ENCODE measurements around the genes ZNF445, ZKSCAN7, ZNF197, ZNF501 and TMEM42.

GRCh38 chr3:42852410-42852869, 23.2 kb downstream of the CYP8B1 start:
- RRBS, result no CpG with 5 or more reads among the region's 2 CpGs

DNA sequence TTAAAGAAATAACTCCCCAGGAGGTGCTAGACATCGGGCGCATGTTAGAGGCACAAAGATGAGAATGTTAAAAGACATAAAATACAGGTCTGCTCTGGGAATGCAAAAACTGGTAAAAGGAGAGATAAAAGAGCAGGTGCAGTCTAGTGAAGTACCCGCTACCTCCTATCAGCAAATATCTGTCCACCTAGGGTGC, 307 bp upstream of the ZNF662 start:
- RRBS, result no CpG with 5 or more reads among the region's 3 CpGs

GRCh38 chr3:42982596-42982950, 3.5 kb downstream of the GASK1A start:
- RRBS, result no CpG with 5 or more reads among the region's 2 CpGs

GRCh38 chr3:43290292-43290641, 3.9 kb downstream of the SNRK start:
- RRBS, result no CpG with 5 or more reads among the region's 1 CpG

- RRBS, result no CpG with 5 or more reads among the region's 5 CpGs
Measured at GRCh38 chr3:43346880-43347499, 60.6 kb downstream of the SNRK start.

DNA sequence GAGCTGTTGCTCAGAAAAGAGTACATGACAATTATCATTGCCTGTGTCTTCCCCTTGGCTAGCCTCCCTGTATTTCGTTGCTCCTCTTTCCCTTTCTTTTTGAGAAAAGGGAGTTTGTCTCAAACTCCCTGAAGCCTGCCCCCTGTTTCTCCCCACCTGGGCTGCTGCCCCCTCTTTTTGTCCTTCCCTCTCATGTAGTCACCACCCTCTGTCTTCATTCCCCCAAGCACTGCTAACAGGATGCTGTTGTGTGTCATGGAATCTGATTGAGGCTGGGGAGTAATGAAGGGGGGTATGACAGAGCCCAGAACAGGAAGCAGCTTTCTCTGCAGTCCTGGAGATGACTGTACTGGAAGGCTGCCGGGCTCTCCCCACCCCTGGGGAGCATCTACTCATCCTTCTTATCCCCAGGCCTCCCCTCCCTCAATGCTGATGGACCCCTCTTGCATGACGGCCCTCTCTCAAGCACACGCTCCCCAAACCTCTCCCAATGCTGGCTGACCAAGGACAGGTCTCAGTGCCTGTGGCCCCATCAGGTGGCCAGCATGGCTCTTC, 181.6 kb downstream of the ABHD5 start:
- RRBS, result no CpG with 5 or more reads among the region's 4 CpGs

DNA sequence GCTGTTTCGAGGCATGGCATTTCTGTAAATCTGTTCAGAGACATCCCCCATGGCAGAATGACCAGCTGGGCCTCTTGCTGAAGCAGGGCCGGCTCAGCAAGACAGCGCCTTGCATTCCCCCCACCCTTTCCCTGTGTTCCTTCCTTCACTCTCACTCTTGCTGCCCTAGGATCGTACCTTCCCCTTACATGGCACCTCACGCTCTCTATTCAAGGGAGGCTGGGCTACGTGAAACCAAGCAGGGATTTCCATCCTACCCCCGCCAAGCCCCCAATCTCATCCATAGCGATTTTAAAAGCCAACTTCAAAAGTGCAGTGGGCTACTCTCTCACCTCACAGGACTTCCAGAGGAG, 192.5 kb downstream of the ABHD5 start:
- RRBS, result no CpG with 5 or more reads among the region's 8 CpGs

DNA sequence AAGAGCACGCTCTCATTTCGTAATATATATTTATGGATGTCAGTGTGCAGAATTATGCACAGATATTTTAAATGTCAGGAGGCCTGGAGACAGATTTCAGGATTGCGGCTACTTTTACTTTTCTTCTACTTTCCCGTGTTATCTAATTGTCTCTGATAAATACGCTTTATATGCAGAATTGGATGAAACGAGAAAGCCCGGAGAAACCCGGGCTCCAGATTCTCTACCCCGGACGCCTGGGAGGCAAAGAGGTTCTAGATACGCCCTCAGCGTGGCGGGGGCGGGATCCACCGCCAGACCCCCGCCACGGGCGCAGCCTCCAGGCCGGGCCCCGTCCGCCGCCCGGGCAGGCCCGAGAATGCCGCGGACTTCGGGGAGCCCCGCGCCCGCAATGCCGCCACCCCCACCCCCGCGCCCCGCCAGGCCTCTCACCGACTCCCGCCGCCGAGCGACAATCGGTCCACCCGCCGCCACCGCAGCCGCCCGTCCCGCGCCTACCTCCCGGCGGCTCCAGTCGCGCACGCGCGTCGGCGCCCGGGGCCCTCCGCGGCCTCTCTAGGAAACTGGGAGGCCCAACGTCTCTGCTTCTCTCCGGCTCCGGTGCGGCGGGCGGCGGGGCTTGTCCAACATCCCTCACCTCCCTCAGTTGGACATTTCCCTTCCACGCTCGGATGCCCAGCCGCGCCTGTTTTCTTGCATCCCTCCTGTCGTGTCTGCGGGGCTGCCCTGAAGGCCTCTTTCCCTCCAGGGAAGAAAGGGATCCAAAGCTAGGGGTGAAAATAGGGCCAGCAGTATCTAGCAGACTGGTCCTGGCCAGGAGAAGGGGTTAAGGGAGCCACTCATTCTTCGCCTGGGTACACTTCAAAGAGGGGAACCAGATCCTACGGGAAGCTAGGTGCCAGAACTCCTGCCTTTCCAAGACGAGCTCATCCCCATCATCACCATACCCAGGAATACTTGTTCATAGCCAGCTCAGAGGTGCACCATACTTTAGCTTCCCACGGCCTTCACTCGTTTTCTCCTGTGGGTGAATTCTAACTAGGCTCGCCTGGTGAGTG, at the start of gene ZNF445:
ZNF445 (minus strand) TSS at position 512 of the 1,058 bp plus-strand sequence.
- RRBS, result 2% methylated on average over 13 of the region's 78 CpGs

DNA sequence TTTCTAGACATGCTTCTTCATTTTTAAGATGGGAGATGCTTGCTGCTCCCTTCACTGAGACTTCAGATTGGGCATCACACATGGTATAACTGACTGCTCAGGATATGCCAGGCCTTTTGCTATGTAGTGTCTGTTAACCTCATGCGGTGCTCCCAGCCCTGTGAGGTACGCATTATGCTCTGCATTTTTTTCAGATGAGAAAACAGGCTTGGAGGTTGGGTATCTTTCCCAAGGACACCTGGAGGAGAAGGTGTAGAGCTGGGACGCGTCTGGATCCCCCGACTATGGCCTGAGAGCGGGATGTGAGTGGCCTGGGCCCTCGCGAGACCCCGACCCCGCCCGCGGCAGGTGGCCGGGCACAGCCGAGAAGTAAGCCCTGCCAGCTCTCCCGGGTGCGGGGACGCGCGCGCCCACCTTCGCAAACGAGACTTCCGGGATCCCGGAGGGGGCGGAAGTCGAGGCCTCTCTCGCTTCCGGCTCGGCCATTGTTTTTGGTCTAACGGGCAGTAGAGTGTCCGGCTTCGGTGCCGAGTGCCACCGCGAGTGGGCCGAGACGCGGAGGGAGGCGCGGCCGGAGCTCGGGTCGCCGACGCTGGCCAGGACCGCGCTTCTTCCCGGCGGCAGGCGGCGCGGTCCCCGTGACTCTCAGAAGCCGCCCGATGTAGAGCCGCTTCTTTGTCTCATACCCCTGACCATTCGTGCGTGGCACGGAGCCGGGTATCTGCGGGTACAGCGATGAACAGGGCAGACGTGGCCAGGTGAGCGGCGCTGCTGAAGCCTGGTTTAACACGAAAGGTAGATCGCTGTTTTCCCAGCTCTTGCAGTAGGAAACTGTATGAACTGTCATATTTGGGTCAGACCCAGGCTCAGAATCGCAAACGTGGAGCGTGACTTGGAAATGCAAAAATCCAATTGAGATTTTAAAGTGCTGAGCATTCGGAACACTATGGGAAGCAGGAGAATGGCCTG, at the start of gene ZKSCAN7:
ZKSCAN7 (plus strand) TSS at position 470 of the 969 bp plus-strand sequence.
- RRBS, result 1% methylated on average over 38 of the region's 71 CpGs

GRCh38 chr3:44624601-44625563, at the start of gene ZNF197:
Gene ZNF197 (plus strand): TSS chr3:44625036.
- RRBS, result 2% methylated on average over 35 of the region's 52 CpGs

- RRBS, result no CpG with 5 or more reads among the region's 7 CpGs
Measured at GRCh38 chr3:44646211-44647267, 2.0 kb upstream of the ZNF35 start.

GRCh38 chr3:44729255-44729801, at the start of gene ZNF501:
Gene ZNF501 (plus strand): TSS chr3:44729635.
- RRBS, result 0% methylated on average over 6 of the region's 42 CpGs

DNA sequence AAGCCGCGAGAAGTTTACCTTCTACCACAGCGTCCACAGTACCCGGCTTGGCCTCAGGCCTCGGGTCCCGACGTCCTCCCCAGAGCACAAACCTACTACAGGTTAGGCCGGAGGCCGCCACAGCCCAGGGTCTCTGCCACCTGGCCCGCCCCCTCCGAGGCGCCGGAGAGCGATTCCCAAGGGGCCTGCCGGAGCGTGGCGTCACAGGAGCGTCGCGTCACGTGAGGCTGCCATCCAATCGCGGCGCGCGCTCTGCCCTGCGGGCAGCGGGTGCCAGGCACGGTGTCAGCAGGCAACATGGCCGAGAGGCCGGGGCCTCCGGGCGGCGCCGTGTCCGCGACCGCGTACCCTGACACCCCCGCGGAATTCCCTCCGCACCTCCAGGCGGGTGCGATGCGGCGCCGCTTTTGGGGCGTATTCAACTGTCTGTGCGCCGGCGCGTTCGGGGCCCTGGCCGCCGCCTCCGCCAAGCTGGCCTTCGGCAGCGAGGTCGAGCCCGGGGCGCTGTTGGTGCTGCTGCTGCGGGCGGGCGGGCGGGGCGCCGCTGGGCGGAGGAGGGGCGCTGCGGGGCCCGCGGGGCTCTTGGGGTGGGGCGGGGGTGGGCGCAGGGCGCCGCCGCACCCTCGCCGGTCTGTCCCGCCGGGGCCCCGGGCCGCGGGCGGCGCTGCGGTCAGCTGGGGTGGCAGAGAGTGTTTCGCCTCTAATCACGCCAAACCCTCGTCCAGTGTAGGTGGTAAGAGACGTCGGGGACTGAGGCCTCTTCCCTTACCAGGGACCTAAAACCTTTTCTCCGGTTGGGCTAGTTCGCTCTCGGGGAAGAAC, at the start of gene TMEM42:
TMEM42 (plus strand) TSS at position 285 of the 822 bp plus-strand sequence.
- RRBS, result 2% methylated on average over 27 of the region's 95 CpGs

DNA sequence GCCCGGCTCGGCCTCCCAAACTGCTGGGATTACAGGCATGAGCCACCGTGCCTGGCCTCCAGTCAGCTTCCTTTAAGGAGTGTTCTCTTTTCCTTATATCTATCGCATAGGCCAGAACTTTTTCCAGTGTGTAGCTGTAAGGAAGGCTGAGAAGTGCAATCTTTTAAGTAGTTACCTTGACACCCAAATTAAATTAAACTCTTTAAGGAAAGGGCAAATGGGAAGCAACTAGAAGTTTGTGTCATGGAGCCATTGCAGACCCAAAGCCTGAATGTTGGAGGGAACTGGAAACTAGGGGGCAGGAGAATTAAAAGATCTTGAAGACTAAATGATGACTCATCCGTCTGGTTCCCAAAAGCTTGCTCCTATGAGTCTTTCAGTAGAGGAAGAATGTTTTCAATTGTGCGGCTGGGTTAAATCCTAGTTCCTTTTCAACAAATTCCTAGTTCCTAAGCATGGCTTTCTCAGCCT, 17.5 kb downstream of the CLEC3B start:
- RRBS, result no CpG with 5 or more reads among the region's 6 CpGs

DNA sequence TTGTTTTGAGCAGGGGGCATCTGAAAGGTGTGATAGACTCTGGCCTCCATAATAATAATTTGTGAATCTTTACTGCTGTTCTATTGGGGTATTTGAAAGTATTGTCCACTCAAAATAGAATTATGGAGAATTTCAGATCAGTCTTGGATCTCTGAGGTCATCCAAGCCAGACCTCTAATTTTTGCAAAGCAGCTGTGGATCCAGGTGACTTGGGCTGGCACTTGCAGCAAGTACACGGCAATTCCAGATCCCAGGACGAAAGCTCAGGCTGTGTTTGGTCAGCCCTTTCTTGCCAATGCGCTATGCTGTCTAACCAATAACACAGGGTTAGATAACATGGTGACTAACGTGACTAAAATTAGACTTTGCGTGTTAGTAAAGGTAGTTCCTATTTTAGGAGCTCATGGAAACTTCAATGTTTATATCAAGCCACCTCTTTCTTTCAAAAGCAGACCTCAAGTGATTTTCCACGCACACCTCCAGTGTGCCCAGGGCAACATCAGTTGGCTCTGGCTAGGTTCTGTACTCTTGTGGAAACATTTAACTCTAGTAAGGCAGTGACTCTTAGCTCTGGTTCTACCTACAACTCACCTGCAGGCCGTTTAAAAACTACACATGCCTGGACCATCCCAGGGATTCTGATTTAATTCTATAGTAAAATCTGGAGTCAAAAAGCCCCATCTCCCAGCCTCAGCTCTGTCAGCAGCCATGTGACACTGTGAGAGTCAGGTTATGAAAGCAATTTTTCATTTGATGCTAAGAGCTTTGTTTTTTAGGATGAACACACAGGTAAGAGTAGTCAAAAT, 32.5 kb downstream of the CDCP1 start:
- RRBS, result no CpG with 5 or more reads among the region's 7 CpGs

DNA sequence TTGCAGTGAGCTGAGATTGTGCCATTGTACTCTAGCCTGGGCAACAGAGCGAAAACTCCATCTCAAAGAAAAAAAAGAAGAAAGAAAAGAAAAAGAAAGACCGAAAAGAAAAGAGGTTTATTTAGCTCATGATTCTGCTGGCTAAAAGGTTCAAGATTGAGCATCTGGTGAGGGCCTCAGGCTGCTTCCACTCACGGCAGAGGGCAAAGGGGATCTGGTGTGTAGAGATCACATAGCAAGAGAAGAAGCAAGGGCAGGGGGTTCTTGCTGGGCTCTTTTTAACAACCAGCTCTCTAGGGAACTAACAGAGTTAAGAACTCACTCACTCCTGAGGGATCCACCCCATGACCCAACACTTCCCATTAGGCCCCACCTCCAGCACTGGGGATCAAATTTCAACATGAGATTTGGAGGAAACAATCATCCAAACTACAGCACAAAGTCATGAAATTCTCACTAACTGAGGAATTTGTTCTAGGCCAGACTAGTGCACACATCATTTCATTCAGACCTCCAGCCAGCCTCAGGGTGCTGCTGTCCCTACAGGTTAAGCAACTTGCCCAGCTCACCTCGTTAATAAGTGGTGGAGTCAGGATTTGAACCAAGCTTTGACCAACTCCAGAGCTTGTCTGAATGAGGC, 7.3 kb downstream of the CDCP1 start:
- RRBS, result no CpG with 5 or more reads among the region's 4 CpGs

- RRBS, result no CpG with 5 or more reads among the region's 3 CpGs
Measured at GRCh38 chr3:45139423-45139879, 6.7 kb downstream of the CDCP1 start.

- RRBS, result no CpG with 5 or more reads among the region's 15 CpGs
Measured at GRCh38 chr3:45211639-45212386, 14.3 kb downstream of the TMEM158 start.

- RRBS, result no CpG with 5 or more reads among the region's 14 CpGs
Measured at GRCh38 chr3:45544015-45545006, 50.2 kb upstream of the LIMD1 start.

DNA sequence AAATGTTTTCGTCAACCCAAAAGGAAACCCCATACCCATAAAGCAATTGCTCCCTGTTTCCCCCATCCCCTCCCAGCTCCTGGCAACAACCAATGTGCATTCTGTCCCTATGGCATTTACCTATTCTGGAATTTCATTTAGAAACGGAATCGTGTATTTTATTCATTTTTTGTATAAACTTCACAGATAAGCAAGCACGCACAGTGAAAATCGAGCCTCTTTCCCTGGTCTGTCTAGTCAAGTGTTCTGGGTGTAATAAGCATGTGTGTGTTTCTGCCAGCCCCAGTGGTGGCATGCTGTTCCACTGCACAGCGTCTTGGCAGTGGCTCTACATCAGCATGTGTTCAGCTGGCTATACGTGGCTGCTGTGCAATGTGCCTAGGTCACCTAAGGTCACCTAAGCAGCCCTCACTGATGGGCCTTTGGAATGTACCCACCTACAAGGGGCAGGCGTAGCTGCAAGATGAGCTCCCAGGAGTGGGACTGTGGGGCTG, 4.8 kb downstream of the LIMD1 start:
- RRBS, result no CpG with 5 or more reads among the region's 8 CpGs

All from pericardium (tissue), 1 donor.